GM06990 (cell line): ENCODE results near the genes SERGEF, MRGPRX1 and ZDHHC13.

DNA sequence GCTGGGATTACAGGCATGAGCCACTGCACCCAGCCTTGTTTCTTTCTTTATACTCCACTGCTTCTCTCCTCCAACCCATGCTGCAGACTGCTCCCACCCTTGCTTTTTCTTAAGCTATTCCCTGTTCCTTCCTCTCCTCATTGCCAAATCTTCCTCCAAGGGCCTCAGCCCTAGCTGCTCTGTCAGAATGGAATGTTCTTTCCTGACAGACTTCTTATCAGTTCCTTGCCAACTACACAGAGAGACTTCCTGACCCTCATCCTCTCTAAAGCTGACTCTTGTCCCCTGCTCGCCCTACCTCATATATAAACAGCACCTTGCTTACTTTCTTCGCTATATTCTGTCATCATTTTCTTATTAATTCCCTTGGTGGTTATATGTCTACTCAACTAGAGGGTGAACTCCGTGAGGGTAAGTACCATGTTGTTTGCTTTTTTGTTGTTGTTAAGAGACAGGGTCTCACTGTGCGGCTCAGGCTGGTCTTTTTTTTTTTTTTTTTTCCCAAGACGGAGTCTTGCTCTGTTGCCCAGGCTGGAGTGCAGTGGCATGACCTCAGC, 17.0 kb upstream of the PIK3C2A start:
- RRBS = no CpG with 5 or more reads among the region's 5 CpGs

- RRBS = no CpG with 5 or more reads among the region's 8 CpGs
These were observed 2.8 kb upstream of the ABCC8 start for GRCh38 chr11:17479393-17479841.

- RRBS = no CpG with 5 or more reads among the region's 10 CpGs
These were observed 10.6 kb downstream of the USH1C start for GRCh38 chr11:17533583-17534131.

DNA sequence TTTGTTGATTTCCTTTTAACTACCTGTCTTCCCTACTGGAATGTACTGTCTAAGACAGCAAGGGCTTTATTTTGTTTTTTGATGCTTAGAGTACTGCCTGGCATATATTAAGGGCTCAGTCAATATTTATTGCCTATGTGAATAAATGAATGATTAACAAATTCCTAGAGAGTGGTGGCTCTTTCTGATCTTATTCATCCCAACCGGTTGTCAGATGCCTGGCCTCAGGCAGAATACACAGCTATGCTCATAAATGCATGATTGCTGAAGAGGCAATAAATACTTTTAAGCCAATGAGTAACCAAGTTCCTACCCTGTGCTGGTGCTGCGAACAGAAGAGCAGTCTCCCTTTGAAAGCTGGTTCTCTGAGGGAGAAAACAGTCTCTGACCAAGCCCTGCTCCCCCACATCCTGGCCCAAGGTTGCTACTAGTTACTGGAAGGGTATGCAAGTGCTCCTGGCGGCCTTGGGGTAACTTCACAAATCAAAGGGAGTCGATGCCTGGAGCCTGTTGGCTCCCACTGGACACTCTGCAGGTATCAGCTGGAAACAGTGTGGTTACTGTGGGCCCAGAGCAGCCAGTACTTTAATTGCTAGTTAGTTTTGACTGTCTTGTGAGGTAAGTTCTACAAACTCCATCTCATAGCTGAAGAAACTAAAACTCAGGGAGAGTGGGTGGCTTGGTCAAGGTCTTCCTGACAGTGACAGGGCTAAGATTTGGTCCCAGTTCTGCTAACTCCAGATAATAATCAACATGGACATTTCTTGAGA, 2.8 kb downstream of the USH1C start:
- RRBS = no CpG with 5 or more reads among the region's 4 CpGs

DNA sequence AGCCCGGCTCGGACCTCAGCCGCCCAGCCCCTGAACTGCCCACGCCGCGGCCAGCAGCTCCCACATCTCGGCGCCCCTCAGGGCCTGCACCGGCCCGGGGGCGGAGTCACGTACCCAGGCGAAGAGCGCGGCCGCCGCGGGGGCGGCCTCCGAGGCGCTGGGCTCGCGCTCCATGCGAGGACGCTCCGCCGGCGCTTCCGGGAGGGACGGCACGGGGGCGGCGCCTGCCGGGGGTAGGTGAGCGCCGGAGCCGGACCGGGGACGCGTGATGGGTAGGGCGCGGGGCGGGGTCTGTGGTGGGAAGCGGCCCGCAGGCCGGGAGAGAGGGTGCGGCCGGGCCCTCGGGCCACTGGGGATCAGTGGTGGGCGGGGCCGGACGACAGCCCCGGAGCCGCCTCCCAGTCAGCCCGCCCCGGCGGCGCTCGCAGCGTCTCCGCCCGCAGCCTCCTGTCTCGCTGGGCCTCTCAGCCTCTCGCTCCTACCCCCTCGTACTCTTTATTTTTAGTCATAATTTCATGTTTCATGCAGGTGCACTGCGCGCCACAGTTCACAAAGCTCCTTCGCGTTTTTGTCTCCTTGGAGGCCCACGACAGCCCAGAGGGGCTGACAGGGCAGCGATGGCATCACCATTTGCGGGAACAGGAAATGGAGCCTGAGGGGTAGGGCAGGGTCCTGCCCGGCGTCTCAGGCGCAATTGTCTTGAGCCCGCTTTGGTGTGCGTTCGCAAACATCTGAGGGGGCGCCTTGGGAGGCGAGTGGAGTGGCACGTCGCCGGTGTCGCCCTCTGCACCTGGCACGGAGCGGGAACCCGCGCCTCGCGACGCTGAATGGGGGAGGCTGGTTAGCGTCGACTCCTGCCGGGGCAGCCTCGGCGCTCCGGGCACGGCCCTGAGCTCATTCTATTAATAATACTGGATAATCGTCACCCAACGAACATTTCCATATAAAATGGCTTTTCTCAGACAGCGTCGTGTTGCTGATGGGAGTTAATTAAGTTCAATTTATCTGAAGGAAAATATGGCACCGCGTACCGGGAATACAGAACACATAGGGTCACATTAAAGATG, at the start of gene SERGEF:
TSS of gene SERGEF (minus strand) at position 211 of the 1,067 bp plus-strand sequence.
- RRBS = 3% methylated on average over 47 of the region's 105 CpGs

GRCh38 chr11:18383953-18384909, 10.1 kb upstream of the LDHA start:
- RRBS = no CpG with 5 or more reads among the region's 8 CpGs

DNA sequence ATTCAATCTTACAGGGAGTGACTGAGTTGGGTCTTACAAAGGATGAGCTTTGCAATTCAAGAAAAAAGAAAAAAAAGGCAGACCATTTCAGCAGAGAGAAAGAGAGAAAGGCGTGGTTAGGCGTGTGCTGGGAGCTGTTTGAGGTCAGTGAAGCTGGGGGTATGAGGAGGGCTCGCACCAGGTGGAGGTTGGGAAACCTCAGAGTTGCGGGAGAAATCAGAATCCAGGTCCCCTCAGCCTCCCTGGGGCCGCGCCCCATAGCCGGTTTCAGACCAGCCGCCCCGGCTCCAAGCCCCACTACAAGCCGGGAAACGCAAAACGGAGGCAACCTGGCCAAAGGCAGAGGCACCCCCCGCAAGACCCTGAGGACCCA, 333 bp downstream of the UEVLD start:
- RRBS = no CpG with 5 or more reads among the region's 13 CpGs

- RRBS = no CpG with 5 or more reads among the region's 22 CpGs
These were observed 16.8 kb upstream of the SPTY2D1 start for GRCh38 chr11:18650680-18651522.

- RRBS = no CpG with 5 or more reads among the region's 12 CpGs
These were observed 9.0 kb downstream of the TMEM86A start for GRCh38 chr11:18707515-18708096.

DNA sequence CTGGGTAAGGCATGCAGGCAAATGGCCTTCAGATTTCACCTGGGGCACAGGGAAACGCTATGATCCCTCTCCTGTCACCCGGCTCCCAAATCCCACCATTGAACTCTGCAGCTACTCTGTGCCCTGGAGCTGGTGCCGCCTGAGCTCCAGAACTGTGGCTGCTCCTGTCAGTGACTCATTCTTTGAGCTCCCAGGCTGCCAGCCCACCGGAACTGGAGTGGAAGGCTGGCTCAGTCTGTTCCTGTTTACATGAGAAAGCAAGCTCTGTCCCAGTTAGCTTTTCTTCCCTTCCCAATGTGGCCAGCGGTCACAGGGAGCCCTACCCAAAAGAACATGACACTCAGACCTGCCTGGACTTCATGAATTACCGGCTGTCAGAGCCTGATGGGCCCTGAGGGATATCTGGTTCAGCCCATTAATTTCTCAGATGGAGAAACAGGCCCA, 23.7 kb upstream of the IGSF22 start:
- RRBS = 43% methylated on average over 1 of the region's 6 CpGs

GRCh38 chr11:18939204-18939582, at the start of gene MRGPRX1:
MRGPRX1 (minus strand) TSS chr11:18939414.
- RRBS = no CpG with 5 or more reads among the region's 2 CpGs

- RRBS = 2% methylated on average over 14 of the region's 61 CpGs
These were observed at the start of gene ZDHHC13 for GRCh38 chr11:19117047-19118157. ZDHHC13 (plus strand) TSS chr11:19117168.

DNA sequence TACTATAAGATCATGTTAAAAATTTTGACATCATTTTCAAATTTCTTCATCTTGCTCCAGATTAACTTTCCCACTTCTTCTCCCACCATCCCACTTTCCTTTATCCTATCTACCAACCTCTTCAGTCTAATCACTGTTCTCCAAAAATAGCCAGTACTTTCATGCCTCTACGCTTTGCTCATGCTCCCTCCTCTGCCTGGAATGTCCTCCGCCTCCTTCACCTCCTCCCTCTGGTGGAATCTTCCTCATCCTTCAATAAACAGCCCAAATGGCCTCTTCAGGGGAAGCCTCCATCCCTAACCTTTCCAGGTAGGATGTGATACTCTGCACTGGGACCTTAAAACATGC, 7.8 kb upstream of the CSRP3 start:
- RRBS = no CpG with 5 or more reads among the region's 2 CpGs

DNA sequence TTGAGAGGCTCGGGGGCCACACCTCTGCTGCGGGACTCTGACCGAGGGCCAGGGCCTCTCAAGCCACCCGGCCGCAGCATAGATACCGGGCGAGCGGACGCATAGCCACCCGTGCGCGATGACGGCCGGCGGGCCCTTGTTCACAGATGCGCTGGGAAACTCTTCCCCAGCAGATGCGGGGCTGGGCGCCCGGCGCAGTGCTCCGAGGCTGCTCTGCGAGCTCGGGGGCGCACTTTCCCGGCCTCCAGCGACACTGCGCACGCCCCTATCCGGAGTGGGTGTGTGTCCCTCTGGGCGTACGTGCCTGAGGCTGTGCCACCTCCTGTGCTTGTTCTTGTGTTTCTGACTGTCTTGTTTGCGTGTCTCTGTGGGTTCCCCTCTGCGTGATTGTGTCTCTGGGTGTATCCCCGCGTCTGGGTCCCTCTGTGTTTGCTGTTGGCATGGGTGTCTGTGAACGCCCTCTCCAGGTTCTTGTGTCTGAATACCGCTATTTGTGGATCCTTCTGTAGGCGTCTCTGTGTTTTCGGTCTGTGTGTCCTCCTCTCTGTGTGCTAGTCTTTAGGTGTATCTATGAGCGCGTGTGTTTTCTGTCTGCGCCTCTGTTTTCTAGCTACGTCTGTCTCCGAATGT, 104.9 kb upstream of the E2F8 start:
- RRBS = 5% methylated on average over 23 of the region's 44 CpGs

- RRBS = no CpG with 5 or more reads among the region's 3 CpGs
These were observed 178.3 kb upstream of the NAV2 start for GRCh38 chr11:19534146-19534870.

- RRBS = no CpG with 5 or more reads among the region's 4 CpGs
These were observed 15.8 kb downstream of the NAV2 start for GRCh38 chr11:19728398-19728893.

- RRBS = no CpG with 5 or more reads among the region's 5 CpGs
These were observed 20.6 kb downstream of the NAV2 start for GRCh38 chr11:19733200-19733682.

DNA sequence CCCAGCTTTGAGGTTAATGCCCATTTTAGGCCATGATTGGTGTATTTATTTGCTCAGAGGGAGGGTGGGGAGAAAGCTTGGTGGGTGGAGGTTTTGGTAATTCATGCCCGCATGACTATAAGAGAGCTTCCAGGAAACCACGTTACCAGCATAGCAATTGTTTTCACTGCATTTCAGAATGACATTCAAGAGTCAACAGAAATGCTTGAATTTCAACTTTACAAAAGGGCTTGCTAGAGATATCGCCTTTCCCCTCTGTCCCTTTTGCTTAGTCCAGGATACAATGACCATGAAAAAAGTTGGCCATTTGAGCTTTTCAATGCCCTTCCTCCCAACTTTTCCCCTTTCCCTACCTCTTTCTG, 41.2 kb downstream of the NAV2 start:
- RRBS = no CpG with 5 or more reads among the region's 3 CpGs

GRCh38 chr11:19980643-19981880, 179.2 kb downstream of the DBX1 start:
- RRBS = no CpG with 5 or more reads among the region's 11 CpGs